ENCODE measurements around a stretch of chr3.

DNA sequence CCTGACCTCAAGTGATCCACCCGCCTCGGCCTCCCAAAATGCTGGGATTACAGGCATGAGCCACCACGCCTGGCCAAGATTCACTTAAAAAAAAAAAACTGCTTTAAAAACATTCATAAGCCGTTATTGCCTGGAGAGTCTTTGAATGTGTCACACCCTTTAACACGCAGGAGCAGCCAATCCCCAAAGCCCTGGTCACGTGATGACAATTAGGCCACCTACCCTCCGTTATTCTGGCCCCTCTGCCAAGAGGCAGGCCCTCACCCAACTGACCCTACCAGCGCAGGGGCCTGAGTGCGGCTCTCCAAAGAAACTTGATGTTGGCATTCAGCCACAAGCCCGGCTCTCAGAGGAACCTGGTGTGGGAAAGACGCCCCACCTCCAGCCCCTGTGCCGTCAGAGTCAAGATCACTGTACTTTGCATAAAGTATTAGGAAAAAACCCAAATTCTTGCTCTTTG, 11.5 kb upstream of the MUC4 start:
- RRBS, result no CpG with 5 or more reads among the region's 12 CpGs

GRCh38 chr3:195891401-195892016, 16.8 kb downstream of the TNK2 start:
- RRBS, result 92% methylated on average over 6 of the region's 16 CpGs

- RRBS, result no CpG with 5 or more reads among the region's 25 CpGs
Observed at GRCh38 chr3:195955324-195956085, 47.2 kb upstream of the TNK2 start.

DNA sequence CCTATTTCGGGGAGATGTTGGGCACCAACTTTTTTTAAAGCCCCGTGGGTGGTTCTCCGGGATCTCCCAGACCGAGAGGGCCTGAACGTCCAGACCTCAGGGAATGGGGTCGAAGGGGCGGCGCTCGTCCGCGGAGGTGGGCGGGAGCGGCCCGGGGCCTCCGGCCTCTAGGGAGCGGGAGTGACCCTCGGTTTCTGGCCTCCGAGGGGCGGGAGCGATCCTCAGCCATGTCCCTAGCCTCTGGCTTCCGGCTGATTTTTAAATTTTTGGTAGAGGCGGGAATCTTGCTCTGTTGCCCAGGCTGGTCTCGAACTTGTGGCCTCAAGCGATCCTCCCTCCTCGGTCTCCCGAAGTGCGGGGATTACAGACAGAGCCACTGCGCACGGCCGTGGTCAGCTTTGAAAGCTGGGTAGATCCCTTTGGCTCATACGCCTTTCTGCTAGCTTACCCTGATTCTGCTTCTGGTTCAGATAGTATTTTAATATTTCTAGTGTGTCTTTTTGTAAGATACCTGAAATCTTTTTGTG, 82.2 kb upstream of the TNK2 start:
- RRBS, result no CpG with 5 or more reads among the region's 31 CpGs

DNA sequence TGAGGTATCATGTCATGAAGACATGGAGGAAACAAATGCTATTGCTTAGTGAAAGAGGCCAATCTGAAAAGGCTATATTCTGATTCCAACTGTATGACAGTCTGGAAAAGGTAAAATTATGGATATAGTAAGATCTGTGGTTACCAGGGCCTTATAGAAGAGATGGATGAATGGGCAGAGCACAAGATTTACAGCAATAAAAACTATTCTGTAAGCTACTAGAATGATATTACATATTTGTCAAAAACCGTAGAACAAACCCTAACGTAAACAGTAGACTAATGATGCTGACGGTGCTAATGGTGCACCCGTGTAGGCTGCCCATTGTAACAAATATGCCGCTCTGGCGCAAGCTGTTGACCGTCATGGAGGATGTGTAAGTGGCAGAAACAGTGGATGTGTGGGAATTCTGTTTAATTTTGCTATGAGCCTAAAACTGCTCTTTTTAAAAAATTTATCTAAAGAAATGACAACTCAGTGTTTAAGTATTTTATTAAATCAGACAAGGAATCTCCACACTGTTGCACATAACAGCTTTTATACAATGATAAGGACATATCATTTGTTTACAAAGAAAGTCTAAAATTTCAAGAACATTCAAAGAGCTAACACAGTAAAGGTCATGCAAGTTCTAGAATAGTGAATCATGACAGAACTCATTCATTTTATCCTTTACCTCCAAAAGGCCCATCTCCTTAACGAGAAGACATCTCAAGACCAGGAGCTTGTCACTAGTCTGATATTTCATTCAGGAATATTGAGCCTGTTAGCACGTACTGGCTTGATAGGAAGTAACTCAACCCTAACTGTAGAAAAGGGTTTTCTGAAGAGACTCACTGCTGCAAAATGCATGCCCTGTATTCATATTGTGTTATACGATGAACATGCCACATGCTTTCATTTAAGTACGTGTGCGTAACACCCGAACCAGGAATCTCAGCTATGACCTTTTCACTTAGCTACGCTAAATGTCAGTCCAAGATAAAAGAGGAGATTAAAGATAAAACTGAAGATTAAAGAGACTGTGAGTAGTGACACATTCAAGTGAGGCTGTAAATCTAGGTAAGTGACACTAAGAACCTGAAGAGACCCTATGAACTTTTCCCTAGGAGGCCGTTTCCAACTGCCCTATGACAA, 32.7 kb downstream of the TFRC start:
- RRBS, result no CpG with 5 or more reads among the region's 15 CpGs

GRCh38 chr3:196142113-196142912, 60.4 kb upstream of the TFRC start:
- RRBS, result no CpG with 5 or more reads among the region's 16 CpGs

GRCh38 chr3:196194099-196195130, 16.8 kb downstream of the ZDHHC19 start:
- RRBS, result 8% methylated on average over 3 of the region's 18 CpGs

GRCh38 chr3:196272758-196273588, 14.6 kb downstream of the PCYT1A start:
- RRBS, result no CpG with 5 or more reads among the region's 24 CpGs

GRCh38 chr3:196343061-196343511, 4.9 kb upstream of the TM4SF19 start:
- RRBS, result 95% methylated on average over 2 of the region's 17 CpGs

DNA sequence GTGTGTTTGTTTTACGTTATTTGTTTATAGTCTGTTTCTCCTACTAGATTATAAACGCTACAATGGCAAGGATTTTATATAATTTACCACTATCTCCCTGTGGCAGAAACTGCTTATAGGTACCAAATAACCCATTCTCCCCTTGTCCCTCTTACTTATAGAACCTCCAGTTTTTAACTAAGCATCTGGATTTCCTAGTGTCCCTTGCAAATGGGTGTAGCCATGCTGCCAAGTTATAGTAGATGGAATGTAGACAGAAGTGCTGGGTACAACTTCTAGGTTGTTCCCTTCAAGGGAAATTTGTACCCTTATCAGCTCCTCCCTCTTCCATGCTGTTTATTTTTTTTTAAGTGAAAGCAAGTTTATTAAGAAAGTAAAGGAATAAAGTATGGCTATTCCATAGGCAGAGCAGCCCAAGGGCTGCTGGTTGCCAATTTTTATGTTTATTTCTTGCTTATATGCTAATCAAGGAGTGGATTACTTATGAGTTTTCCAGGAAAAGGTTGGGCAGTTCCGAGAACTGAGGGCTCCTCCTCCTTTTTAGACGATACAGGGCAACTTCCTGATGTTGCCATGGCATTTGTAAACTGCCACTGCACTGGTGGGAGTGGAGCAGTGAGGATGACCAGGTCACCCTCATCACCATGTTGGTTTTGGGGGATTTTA, 40.0 kb upstream of the TM4SF19 start:
- RRBS, result no CpG with 5 or more reads among the region's 4 CpGs

DNA sequence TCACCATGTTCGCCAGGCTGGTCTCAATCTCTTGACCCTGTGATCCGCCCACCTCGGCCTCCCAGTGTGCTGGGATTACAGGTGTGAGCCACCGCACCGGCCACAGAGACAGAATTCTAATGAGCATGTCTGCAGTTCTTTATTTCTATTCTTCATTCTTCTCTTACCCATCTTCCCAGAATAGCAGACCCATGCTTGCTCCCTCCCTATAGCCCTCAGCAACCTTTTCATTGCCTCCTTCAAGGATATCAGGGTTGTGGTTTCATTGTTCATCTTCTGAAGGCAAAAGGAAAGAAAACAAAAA, 257 bp downstream of the SMCO1 start:
- RRBS, result no CpG with 5 or more reads among the region's 5 CpGs

GRCh38 chr3:196623747-196624093, 15.8 kb upstream of the NRROS start:
- RRBS, result no CpG with 5 or more reads among the region's 2 CpGs

GRCh38 chr3:196624094-196624281, 15.5 kb upstream of the NRROS start:
- RRBS, result no CpG with 5 or more reads among the region's 3 CpGs

GRCh38 chr3:196654387-196654719, 14.9 kb downstream of the NRROS start:
- RRBS, result no CpG with 5 or more reads among the region's 4 CpGs

GRCh38 chr3:196670347-196670936, 30.9 kb downstream of the NRROS start:
- RRBS, result 30% methylated on average over 2 of the region's 9 CpGs

GRCh38 chr3:196969224-196970331, 945 bp upstream of the PIGZ start:
- RRBS, result 3% methylated on average over 109 of the region's 148 CpGs

GRCh38 chr3:197003492-197004113, 26.0 kb downstream of the MELTF start:
- RRBS, result 49% methylated on average over 5 of the region's 49 CpGs

- RRBS, result 89% methylated on average over 6 of the region's 25 CpGs
Observed at GRCh38 chr3:197016824-197017615, 12.6 kb downstream of the MELTF start.

GRCh38 chr3:197038205-197038863, 8.7 kb upstream of the MELTF start:
- RRBS, result no CpG with 5 or more reads among the region's 9 CpGs